Fibroblast of villous mesenchyme (primary cell): ENCODE measurements around the genes TNFAIP8 and SNCAIP.

DNA sequence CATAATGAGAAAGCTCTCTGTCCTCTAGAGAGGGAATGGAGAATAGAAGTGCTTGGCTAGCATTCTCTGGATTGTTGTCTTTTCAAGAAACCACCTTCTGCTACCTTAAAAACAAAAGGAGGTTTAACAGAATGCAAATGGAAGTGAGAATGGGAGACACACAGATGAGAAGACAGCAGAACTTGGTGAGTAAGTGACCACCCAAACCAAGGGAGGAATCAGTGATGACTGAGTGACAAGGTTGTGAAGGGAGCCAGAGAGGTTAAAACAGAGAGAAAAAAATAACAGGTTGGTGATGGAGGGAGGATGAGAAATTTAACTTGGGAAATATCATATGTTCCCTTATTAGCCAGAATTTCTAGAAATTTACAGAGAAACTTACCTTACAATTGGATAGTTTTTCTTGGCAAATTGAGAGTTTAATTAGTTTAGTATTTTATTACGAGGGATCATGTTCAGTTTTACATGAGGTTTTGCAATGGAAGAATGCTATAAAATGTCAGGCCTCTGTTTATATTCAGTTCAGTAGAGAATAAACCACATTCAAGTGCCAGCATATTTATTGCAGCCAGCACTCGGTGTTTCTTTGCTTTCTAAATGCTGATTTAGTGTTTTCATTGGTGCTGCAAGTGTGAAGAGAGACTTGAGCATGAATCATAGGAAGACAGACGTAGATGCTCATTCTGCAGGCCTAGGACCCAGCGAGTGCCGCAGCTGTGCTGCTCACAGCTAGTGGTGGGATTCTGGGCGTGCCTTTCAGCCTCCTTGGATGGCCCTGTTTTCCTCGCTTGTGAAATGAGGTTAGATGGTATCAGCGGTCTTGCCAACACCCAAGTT is 27.2 kb upstream of the TNFAIP8 start:
- CAGE, long polyA plus RNA, result no peak

- CAGE, long polyA plus RNA, result no peak
Measured at GRCh38 chr5:119355551-119356667, at the start of gene TNFAIP8. Gene TNFAIP8, plus strand, starts transcription at chr5:119356019.

GRCh38 chr5:119356668-119357128 is 879 bp downstream of the TNFAIP8 start:
- CAGE, long polyA plus RNA, result no peak

GRCh38 chr5:119357922-119358121 is 2.0 kb downstream of the TNFAIP8 start:
- CAGE, long polyA plus RNA, result no peak

GRCh38 chr5:122064954-122065814 is 12.9 kb downstream of the LOX start:
- CAGE, long polyA plus RNA, result no peak

GRCh38 chr5:122077468-122077751 is 649 bp downstream of the LOX start:
- CAGE, long polyA plus RNA, result no peak

- CAGE, long polyA plus RNA, result no peak
Measured at GRCh38 chr5:122113142-122113657, 16.1 kb upstream of the ZNF474 start.

DNA sequence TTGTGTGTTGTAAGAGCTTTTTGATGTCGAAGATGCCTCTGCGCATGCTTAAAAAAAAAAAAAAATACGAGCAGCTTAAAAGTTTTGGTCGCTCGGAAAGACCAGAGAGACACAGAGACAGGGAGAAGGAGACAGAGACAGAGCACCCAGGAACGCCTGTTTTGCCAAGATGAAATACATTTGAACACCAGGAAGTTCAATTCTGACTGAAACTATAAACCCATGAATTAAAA is 2.7 kb upstream of the ZNF474 start:
- CAGE, long polyA plus RNA, result no peak

- CAGE, long polyA plus RNA, result no peak
Measured at GRCh38 chr5:122154597-122155353, 5.2 kb upstream of the ENSG00000250803 start.

GRCh38 chr5:122311395-122312382 is at the start of gene SNCAIP:
Gene SNCAIP, plus strand, starts transcription at chr5:122312237.
- CAGE, long polyA plus RNA, result no peak

DNA sequence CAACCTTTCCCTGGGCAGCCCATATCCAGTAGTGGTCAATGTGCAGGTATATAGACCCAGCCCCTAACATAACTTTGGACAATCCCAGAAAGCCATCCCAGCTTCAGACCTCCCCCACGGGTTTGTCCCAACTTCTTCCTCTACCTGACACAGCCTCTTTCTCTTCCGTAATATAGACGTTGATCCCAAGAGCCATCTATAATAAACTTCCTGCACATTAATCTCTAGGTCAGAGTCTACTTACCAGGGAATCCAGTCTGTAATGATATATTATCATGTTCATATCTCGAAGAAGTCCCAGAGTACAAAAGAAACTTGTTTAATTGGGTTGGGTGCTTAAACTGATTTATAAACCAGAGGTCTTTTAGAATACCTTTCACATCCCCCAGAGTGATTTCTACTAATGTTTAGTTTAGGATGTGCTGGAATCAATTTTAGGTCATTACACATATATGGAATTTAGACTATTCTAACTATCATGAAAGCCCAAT is 157.5 kb downstream of the SNCAIP start:
- CAGE, long polyA plus RNA, result no peak

DNA sequence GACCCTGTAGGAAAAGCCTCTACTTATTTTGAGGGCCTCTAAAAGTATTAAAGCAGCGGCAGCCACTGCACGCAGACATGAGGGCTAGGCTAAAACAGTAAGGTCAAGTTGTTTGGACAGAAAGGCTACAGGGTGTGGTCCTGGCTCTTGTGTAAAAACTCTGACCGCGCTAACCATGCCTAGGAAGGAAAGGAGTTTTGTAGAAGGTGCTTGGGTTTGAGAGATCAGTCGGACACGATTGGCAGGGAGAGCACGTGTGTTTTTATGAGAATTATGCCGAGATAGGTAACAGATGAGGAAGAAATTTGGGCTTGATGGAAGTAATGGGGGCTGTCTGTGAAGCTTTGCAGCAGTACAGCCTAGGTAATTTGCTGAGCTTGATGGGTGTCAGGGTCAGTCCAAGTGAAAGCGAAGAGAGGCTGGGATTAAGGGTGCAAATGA is 163.6 kb downstream of the SNCAIP start:
- CAGE, long polyA plus RNA, result no peak

- CAGE, long polyA plus RNA, result no peak
Measured at GRCh38 chr5:122493243-122493568, 181.2 kb downstream of the SNCAIP start.

- CAGE, long polyA plus RNA, result no peak
Measured at GRCh38 chr5:123429510-123430012, 6.4 kb upstream of the CEP120 start.

GRCh38 chr5:123511810-123512049 is 247 bp upstream of the CSNK1G3 start:
- CAGE, long polyA plus RNA, result no peak

- CAGE, long polyA plus RNA, result no peak
Measured at GRCh38 chr5:123609357-123610139, 97.6 kb downstream of the CSNK1G3 start.

DNA sequence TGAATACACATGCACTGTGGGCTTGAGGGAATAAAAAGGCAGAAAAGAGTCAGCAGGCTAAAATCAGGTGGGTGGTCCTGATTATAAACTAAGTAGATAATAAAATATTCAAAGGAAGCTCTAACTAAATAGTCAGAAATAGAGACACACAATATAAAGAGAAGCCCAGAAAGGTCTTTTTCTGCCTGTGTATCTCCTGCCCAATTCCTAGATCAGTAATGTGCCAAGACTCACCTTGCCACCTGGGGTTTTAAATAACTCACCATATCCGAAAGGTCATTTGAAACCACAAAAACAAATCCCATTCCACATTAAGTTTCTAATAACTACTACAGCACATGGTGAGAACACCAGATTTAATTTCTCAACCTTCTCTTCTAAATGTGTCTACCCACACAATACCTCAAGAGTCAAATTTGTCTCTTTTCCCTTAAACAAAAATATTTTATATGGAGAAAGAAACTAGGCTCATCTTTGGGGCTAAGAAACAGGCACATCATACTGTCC is 75.3 kb downstream of the ZNF608 start:
- CAGE, long polyA plus RNA, result no peak

DNA sequence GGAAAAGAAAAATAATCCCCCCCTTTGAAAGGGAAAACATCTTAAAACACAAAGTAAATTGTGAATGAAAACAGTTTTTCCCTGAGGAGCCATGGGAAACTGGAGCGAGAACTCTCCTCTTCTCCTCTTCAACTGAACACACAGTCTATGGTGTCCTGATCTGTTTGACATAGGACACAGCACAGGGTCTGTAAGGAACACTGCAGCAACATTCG is 69.3 kb downstream of the ZNF608 start:
- CAGE, long polyA plus RNA, result no peak

DNA sequence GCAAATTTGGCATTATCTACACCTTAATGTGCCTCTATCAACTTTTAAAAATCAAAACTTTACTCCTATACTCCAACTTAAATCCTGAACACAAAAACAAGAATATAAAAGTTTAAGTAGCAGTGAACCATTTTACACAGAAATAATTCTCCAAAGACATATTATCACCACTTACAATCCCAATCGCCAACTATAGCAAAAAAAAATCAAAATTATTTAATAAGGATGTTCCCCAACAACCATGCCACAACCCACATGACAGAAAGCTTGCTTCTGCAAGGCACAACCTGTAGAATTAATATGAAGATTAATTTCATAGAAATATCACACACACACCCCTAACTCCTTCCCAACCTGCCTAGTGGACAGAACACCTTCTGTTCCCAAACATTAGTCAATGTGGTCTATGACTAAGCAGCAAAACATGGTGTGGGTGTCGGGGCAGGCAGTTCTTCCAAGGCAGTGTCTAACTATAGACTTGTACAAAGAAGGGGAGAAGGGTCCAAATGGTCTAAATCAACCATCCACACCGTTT is 3.7 kb downstream of the ZNF608 start:
- CAGE, long polyA plus RNA, result no peak

DNA sequence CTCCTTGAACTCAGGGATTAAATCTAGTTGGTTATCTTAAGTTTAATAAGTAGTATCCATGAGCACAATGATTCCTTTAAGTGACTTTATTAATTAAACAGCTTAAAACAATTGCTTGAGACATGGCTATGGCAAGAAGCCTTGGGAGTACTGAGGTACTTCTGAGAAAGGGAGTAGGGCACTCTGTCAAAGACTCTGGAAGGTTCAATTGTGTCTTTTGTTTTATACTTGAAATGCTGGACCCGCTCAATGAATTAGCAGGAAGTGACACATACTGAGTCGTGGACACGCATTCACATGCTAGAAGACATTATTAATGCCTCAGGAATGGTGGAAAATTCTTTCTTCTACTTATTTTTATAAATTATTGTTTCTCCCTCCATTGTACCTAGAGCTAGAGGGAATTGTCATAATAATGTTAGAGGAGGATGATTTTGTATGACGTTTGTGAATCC is 347.3 kb upstream of the ZNF608 start:
- CAGE, long polyA plus RNA, result no peak